Umbilical cord (tissue), 2 donors: ENCODE measurements around a stretch of chr11.

GRCh38 chr11:68036468-68036661 lies 2.5 kb upstream of the TCIRG1 start:
- RAMPAGE, long total RNA, result no peak

- RAMPAGE, long total RNA, result no peak
Observed at GRCh38 chr11:68058180-68058882, 19.5 kb downstream of the TCIRG1 start.

DNA sequence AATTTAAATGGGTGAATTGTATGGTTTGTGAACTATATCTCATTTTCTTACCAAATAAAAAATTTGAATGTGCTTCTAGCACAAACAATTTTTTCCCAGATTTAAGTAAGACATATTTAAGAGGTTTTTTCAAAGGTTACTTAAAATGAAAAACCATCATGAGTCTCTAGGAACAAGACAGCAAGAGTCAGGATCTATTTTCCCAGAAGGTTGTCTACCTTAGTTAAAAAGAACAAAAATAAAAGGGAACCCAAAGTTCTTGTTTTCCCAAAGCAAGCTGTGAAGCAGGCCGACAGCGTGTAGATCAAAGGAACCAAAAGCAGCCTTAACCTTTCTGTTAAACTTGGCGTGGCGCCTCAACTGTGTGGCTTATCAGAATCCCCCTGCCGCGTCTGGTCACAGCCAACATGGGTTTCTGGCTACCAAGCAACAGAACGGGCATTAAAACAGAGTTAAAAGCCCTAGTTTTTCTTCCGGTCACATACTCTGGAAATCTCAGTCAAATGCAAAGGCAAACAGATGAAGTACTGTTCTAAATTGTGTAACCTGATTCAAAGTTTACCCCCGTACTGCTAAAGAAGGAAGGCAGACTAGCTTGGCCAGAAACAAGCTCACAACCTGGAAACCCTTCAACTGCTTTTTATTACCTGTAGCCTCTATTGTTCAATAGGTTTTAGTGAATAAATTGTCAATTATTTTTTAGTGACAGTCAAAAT lies 21.7 kb downstream of the CHKA start:
- RAMPAGE, long total RNA, result no peak

GRCh38 chr11:68214665-68215089 lies 1.6 kb upstream of the KMT5B start:
- RAMPAGE, long total RNA, result no peak

DNA sequence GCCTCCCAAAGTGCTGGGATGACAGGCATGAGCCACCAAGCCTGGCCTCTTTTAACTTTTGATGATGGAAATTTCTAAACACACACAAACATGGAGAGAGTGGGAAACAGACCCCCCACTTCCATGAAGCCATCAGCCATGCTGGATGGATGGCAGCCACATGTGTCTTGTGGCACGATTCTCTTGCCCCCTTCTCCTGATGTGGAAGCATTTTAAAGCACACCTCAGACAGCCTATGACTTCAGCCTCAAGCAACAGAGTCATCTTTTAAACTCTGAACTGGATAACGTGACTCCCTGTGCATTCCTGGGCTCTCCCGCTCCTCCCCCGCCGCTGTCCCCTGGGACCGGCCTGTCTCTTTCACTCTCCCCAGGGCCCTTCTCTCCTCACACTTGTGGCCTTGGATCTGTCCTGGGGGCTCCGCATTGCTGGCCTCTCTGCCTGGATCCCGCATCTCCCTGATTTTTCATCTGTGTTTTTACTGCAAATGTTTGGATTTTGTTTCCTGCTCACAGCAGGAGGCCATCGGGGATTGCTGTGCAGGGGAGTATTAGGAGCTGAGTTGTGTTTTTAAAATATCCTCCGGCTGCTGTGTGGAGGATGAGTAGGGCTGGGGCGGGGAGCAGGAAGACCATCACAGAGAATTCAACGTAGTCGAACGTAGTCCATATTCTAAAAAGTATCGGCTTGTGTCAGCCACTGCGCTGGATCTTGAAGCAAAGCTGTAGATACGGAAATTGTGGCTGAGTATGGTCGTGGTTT lies 15.5 kb downstream of the C11orf24 start:
- RAMPAGE, long total RNA, result no peak

DNA sequence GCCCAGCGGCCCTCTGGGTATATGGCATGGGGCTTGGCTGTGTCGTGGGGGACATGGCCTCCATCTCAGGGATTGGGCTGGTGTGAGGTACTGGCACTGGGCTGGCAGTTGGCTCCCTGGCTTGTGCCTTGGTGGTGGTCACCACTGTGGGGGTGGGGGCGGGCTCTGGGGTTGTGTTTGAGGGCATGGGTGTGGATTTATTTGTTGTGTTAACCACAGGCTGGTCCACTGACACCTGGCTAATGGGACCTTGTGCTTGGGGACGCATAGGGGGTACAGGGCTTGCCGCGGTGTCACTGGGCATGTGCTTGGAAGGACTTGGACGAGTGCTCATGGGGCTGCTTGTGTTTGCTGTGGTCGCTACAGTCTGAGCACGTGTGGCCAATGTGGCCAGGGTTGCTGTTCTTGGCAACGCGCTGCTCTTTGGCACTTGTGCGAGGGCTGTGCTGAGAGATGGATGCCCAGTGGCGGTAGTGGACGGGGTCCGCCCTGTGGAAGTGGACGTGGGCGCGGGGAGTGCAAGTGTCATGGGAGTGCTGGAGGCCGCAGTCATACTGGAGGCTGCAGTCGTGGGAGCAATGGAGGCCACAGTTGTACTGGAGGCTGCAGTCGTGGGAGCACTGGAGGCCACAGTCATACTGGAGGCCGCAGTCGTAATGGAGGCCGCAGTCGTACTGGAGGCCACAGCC lies 9.6 kb downstream of the C11orf24 start:
- RAMPAGE, long total RNA, result no peak

DNA sequence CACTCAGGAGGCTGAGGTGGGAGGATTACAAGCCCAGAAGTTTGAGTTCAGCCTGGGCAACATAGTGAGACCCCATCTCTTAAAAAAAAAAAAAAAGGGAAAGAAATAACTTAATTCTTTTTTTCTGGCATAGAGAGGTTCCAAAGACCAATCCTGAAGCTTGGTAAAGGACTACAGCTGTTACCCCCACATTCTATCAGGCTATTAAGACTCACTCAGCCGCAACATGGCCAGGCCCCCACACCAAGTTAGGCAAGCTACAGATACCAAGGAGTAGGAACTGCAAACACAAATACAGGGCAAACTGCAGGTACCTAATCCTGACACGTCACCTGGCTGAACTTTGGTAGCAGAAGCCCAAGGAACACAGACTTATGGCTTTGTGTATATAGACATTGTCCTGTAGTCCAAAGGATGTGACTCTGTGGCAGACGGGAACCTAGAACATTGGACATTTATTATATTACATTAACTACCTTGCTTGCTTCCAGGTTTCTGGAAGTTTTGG lies 1.2 kb downstream of the C11orf24 start:
- RAMPAGE, long total RNA, result no peak

DNA sequence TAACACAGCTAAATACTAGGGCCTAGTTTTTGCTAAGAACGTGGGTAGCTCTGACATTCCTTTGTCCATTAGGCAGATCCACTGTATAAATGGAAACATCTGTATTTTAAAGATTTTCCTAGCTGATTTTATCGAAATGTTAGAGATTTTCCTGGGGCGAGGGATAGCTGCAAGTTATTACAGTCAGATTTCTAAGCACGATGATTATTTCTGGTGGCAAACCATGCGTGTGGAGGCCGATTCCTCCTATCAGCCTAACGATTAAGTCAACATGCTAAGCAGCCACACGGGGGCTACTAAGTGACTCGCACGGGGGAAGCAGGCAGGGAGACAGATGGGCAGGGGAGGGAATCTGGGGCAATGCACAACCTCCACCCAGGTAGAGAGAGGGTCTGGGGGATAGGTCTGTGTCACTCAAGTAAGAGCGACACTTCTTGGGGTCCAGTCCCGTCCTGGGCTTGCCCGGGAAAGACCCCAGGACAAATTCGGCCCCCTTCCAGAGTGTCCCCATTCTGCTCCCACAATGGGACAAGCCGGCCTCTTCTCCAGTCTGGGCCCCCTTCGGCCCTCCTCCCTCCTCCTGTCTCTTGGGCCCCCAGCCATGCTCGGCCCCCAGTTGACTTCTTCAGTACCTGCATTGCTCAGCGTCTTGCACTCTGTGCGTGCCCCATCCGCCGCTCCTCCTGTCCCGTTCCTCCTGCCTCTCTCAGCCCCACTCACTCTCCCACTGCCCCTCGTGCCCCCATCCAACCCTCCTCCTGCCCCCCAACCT lies 573 bp downstream of the C11orf24 start:
- RAMPAGE, long total RNA, result no peak

DNA sequence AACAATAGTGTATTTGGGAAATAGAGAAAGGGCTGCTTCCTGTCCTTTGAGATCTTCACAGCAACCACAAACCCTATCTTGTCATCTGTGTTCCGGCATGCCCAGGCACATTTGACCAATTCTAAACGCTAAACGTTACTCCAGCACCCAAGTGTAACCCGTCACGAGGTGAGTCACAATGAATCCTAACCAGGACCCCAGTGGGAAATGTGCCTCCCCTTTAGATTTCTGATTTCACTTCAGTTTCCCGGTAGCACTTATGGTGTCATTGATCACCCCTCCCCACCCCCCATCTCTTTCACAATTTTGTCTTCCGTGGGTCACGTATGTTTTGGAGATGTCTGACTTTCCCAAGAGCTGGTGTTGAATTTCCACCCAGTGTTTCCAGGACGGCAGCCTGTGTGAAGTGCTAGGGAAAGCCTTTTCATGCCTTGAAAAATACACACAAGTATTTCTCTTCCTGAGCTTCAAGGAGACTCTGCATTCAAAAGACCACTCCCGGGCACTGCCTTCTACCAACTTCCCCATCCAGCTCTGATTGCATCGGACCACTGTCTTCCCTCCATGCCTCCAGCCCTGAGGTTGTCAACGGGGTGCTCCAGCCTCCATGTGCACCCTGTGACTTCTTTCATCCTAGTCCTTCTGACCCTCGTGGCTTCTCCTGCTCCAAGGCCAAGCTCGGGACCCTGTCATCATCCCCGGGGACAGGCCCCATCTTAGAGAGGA lies 10.6 kb upstream of the C11orf24 start:
- RAMPAGE, long total RNA, result no peak

DNA sequence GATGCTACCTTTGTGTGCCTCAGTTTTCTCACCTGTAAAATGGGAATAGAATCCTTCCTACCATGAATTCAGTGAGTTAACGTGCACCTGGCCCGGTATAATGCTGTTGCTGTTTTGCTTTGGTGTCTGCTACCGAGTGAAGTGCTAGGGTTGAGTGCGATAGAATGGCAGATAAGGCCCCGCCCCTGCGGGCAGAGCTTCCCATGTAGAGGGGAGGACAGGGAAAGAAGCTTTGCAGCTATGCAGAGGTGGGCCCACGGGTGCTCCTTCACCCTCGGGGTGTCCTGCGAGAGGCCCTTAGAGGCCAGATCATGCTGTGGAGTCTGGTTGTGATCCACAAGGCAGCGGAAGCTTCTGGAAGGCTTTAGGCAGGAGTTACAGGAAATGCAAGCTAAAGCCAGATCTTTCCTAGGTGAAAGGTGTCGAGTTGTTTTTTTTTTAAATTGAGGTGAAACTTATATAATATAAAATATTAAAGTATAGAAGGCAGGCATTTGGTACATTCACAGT lies 3.2 kb downstream of the LRP5 start:
- RAMPAGE, long total RNA, result no peak

DNA sequence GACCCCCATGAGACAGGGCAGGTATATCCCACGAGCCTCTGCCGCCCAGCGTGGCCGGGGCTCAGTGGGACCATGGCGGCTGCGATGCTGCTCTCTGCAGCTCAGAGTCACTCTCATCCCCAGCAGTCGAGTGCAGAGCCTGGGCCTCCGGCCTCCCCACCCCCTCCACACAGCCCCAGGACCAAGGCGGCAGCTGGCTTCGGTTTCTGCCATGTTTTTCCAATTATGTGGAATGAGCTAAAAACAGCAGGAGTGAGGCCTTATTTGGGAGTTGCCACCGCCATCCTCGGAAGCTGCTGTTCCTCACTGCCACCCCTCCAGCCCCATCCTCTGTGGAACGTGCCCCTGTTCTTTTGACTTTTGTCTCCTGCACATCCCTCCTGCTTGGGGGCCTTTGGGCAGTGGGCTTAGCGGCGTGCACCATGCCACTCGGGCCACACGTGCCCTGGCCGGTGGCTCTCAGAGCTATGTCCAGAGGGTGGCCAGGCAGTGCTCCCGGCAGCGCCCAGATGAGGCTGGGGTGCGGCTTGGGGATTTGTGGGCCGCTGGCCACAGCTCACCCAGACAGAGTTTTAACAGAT lies 61.2 kb downstream of the LRP5 start:
- RAMPAGE, long total RNA, result no peak

- RAMPAGE, long total RNA, result no peak
Observed at GRCh38 chr11:68403356-68403827, 57.2 kb upstream of the PPP6R3 start.

DNA sequence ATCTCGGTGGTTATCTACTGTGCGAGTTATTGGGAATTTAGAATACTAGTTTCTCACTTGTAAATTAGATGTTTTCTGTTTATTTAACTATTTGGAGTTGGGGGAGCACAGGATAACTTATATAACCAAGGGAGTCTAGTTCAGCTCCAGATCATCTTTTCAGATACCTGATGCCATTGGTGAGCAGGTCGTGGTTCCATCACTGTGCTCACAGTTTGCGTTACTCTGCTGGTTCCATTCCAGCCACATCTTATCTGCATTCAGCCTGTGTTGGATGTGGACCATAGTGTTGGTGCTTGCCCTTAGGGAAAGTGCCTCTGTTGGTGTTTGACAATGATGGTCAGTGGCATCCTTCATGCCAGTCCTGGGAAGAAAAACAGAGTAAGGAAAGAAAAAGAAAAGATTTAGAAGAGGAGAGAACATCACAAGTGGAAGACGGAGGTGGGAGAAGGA lies 104.6 kb downstream of the PPP6R3 start:
- RAMPAGE, long total RNA, result no peak

- RAMPAGE, long total RNA, result no peak
Observed at GRCh38 chr11:68601623-68602108, 82.7 kb upstream of the GAL start.

DNA sequence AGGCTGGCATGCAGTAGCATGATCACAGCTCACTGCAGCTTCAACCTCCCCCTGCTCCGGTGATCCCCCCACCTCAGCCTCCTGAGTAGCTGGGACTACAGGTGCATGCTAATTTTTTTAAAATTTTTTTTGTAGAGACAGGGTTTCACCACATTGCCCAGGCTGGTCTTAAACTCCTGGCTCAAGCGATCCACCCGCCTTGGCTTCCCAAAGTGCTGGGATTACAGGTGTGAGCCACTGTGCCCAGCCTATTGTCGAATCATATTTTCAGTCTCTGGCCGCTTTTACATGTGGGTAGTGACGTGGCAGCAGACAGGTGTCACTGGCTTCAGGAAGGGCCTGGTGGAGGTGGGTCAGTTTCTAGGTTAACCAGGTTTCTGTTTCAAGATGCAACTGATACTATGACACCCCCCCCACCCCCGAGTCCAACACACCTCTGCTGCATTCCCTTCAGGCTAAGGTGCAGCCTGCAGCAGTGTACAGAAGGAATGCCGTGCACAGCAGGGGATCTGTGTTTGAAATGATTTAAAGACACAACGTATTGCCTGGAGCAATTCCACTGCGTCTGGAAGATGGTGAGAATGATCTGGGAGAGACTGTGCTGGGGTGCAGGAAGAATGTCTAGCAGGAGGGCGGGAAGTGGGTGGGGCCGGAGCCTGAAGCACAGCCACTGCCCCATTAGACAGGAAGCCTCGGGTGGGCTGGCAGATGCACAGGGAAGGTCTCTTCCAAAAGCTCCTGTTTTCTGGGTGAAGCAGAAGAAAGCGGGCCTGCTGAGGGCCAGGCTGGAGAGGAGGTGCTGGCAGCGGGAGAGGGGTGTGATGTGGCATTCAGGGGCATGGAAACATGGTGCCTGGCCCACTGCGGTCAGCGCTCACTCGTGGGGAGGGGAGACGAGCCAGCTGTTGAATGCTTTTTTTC lies 11.8 kb upstream of the TESMIN start:
- RAMPAGE, long total RNA, result no peak

GRCh38 chr11:68837841-68838925 lies 3.5 kb downstream of the CPT1A start:
- RAMPAGE, long total RNA, result no peak

- RAMPAGE, long total RNA, result no peak
Observed at GRCh38 chr11:68927175-68927549, 23.5 kb downstream of the IGHMBP2 start.

DNA sequence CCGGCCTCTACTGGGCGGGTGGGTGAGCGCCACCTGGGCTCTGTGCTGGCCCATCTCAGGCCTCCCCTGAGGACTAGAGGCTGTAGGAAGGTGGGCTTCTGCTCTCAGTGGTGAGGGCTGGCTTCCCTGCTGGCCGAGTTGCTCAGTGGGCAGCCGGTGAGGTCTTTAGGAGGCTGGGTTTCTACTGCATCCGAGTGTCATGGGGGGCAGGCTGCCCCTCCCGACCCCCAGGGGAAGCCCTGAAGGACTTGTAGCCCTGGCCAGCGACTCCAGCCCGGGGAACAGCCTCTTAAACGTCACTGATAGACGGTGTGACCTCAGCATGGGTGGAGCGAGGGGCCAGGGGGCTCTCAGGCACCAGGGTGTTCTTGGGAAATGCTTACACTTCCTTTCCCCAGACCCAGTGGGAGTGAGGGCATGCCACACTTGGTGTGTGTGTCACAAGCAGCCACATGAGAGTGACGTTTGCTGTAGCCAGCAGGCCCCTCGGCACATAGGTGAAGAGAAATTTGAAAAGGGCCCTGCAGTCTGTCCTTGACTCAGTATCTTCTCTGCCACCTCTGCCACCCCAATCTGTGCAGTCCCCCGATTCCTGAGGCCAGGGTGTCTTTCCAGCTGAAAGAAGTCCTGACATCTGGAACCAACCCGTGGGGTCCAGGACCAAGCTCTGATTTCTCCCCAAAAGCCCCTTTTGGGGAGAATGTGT lies 30.5 kb downstream of the TPCN2 start:
- RAMPAGE, long total RNA, result no peak

DNA sequence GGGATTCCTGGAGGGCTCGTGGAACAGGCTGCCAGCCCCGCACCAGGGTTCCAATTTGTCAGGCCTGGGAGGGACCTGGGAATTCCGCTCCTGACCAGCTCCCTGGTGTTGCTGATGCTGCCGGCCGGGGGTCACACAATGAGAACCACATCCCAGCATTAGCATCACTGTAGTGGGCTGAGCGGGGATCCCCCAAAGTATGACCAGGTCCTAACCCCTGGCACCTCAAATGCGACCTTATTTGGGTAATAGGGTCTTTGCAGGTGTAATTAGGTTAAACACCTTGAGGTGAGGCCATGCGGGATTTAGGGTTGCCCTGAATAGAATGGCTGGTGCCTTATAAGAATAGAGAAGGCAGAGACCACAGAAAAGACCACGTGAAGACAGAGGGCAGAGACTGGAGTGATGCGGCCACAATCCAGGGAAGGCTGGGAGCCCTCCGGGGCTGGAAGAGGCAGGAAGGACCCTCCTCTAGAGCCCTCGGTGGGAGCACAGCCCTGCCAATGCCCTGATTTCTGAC lies 51.2 kb downstream of the TPCN2 start:
- RAMPAGE, long total RNA, result no peak

GRCh38 chr11:69158860-69159437 lies 3.2 kb downstream of the SMIM38 start:
- RAMPAGE, long total RNA, result no peak